ENCODE data around the genes RTCA, DPH5 and S1PR1.

- PRO-cap, 2 experiments: no peak in any of the 2 experiments
Observed at GRCh38 chr1:99738736-99739398, 27.6 kb downstream of the FRRS1 start.

DNA sequence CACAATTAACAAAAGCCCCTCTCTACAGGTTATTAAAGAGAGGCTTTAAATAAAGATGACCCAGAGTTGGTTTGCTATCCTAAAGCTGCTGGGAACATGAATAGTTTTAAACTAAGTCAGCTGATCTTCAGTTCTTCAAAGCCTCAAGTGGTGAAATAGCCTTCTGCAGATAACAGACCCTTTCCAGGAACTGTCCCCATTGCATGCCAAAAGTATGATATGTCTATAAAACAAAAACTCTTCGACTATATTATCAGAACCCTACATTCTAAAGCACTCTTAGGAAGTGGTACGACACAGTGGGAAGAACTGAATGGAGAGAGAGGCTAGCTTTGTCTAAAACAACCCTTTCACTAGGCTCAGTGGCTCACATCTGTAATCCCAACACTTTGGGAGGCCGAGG is 2.0 kb upstream of the FRRS1 start:
- PRO-cap, 2 experiments: no peak in any of the 2 experiments

DNA sequence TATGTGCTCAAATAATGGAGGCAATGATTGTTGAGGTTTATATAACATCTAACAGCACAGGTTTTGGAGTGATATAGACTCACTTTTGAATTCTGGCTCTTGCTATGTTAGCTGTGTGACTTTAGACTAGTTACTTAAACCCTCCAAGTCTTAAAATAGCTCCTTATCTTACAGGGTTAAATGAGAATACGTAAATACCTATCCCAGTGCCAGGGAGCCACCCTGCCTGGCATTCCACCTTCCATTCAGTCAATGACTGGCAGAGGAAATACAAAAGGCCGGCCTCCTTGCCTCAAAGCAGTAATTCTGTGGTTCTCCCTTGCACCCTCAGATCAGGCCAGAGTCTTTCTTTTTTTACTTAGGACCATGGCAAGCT is 31.8 kb downstream of the DBT start:
- PRO-cap, 2 experiments: peak in 2 of 2 experiments; most common plus-strand start position 254 of the sequence (in 2); most common minus-strand start position 104 of the sequence (in 2)

DNA sequence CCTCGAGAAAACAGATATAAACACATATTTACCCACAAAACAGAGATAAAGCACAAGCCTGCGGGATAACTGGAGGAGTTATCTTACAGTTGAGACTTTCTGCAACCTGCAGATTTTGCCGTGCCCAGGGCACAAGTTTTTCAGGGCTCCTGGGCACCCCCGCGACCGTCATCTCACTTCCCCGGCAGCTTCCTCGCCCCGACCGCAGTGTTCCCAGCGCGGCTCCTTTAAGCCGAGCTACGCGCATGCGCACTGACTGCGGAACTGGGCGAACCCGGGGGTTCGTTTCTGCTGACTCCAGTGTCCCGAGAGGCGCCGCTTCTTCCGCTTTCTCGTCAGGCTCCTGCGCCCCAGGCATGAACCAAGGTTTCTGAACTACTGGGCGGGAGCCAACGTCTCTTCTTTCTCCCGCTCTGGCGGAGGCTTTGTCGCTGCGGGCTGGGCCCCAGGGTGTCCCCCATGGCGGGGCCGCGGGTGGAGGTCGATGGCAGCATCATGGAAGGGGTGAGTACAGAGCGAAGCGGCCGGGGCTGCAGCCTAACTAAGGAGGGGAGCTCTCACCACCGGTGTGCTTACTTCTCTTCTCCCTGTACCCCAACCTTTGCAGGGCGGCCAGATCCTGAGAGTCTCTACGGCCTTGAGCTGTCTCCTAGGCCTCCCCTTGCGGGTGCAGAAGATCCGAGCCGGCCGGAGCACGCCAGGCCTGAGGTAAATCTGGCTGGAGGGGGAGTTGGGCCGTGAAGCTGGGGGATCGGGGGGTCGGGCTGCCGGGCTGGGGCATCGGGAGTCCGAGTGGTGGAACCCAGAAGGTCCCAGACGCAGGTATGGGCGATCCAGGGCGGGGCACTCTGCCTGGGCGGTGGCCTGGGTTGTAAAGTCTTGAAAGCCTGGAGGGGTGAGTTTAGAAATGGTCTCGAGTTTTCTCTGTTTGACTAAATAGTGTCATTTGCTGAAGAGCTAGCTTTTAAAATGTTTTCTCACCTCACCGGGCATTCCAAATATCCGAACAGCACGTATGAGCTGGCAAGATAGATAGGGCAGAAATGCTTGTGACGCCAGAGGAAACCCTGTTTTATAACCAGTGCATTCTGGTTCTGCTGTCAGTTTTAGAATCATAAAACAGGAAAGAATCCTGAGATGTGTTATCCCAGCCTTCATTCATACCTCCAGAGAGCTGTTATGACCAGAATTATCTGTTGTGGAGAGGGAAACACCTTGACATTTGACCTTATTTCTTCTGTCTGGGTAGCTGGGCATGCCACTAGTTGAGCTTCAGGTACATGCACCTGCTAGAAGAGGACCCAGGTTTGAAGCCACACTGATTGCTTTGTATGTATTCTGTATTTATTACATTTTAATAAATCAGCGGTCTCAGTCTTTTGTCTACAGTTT is at the start of gene RTCA:
Gene RTCA, plus strand, starts transcription at position 300 of the 1,392 bp plus-strand sequence.
- PRO-cap, 2 experiments: peak in 2 of 2 experiments; most common plus-strand start position 285 of the sequence (in 2); most common minus-strand start position 229 of the sequence (in 2)

GRCh38 chr1:100445552-100446263 is 92.2 kb upstream of the GPR88 start:
- PRO-cap, 2 experiments: no peak in any of the 2 experiments

GRCh38 chr1:100460973-100461680 is 76.8 kb upstream of the GPR88 start:
- PRO-cap, 2 experiments: peak in 1 of 2 experiments; most common plus-strand start chr1:100461337 (in 1)

GRCh38 chr1:100720276-100721198 is 995 bp downstream of the VCAM1 start:
- PRO-cap, 2 experiments: no peak in any of the 2 experiments

DNA sequence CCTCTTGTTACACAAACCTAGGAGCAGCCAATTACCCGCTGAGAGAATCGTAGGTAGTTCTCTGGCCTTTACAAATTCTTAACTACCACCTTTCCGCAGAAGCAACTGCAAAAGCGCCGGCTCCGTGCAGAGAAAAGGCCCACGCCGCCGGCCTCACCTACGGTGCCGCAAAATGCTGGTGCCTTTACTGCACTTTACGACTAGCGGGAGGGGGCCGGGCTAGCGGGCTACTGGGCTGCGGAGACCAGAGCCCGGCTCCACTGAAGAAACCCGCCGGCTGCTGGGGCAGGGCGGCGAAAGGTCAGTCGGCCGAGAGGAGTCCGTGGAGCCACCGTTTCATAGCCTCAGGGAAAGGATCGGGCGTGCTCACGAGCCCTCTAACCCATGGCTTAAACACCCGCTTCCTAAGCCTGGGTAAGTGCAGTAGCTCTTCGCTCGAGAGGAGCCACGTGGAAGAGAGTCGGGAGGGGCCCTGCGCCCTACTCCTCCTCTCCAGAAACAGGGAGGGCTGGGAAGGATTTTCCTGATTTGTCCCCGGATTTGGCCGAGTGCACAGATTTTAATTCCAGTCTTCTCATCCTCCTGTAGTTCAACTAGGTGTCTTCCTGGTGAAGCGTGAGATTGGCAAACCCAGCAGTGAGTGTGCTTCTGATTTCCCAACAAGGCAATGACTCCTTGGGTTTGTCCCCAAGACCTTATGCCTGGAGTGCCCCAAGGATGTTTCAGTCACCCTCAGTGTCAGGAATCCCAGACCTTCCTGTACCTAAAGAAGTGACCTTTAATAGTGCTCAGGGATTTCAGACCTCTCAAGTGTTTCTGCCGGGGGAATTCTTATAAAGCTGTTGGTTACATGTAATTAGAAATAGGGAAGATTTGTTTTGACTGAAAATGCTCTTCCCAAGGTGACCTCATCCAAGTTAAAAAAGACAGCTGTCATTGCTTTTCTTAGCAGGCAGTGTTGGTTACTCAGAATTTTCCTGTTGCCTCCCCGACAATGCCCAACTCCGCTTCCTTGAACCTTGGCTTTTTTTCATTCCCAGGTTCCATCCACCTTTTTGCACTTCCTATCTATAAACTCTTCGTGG is at the start of gene DPH5:
Gene DPH5, minus strand, starts transcription at position 137 of the 1,085 bp plus-strand sequence.
- PRO-cap, 2 experiments: peak in 2 of 2 experiments; most common plus-strand start position 260 of the sequence (in 2); most common minus-strand start position 159 of the sequence (in 2)

DNA sequence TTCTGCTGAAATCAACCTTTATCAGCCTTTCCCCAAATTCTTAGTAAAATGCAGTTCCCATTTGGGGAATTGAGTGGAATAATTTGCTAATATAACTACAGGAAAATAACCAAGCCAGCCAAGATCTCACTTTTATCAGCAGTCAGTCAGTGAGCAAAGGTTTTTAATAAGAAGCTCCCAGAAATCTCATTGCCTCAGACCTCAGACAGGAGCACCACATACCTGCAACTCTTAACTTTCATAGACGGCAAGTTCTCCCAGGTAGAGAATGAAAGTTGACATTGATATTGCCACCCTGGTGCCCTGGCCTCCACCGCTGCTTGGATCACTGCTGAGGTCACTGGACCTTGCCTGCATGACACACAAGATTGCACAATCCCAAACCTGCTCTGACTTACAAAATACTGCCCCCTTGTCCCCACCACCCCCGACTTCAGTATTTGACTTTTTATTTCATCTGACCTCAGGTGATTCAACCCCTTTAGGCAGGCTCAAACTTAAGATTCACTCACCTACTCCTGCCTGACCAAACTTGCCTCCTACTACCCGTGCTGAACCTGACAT is 43.2 kb upstream of the S1PR1 start:
- PRO-cap, 2 experiments: no peak in any of the 2 experiments

GRCh38 chr1:101236736-101237351 is at the start of gene S1PR1:
S1PR1 (plus strand) TSS chr1:101237019.
- PRO-cap, 2 experiments: peak in 2 of 2 experiments; most common plus-strand start chr1:101237019 (in 2); most common minus-strand start chr1:101236927 (in 1)

- PRO-cap, 2 experiments: no peak in any of the 2 experiments
Observed at GRCh38 chr1:101264726-101265278, 28.0 kb downstream of the S1PR1 start.

- PRO-cap, 2 experiments: no peak in any of the 2 experiments
Observed at GRCh38 chr1:101307911-101308428, 71.2 kb downstream of the S1PR1 start.

- PRO-cap, 2 experiments: no peak in any of the 2 experiments
Observed at GRCh38 chr1:101342839-101343213, 106.0 kb downstream of the S1PR1 start.

DNA sequence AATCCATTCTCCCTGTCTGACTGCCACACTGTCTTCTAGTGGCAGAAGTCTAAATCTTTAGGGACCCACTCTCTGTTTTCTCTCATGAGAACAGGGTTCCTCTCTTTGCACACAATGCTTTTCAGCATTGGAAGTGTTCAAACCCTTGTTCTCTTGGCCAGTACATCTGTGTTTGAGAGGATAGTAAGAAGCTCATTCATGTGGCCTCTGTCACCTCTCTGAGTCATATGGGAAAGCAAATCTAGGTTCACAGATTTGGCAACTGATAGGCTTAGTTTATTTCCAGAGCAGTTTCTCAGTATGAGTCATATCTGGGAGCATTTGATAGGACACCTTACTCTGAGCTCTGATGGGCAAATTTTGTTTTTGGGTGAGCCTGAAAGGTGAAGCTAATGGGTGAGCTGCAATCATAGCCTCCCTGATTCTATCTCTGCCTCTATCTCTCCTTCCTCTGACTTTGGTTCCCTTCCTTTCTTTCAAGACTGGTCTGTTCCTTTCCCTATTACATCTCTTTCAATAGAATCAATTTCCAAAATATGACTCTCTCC is 134.4 kb downstream of the S1PR1 start:
- PRO-cap, 2 experiments: no peak in any of the 2 experiments

DNA sequence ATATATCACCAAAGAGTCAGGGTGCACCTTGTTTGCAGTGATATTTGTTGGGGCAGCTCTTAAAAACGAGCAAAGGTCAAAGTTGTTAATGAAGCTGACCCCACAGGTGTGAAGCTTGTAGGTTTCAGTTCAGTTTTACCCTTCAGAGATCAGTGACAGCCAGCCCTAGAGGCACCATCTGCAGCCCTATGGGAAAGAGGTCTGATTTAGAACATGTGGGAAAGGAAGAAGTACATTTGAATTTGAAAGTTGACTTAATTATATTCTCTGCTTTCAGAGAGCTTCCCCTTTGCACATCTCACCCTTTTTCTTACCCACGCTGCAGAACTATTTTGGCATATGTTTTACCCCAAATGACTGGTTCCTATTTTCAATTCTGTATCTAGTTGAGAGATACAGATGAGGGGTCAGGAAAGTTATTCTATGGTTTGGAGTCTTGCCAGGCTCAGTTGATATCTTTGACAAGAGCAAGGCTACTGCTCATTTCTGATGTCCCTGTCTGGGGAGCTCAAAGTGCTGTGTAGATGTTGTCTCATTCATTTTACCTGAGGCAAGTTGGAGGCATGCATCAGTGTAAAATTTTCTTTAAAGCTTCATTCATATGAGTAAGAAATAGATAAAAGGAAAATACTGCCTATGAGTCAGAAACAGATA is 171.0 kb downstream of the S1PR1 start:
- PRO-cap, 2 experiments: no peak in any of the 2 experiments

DNA sequence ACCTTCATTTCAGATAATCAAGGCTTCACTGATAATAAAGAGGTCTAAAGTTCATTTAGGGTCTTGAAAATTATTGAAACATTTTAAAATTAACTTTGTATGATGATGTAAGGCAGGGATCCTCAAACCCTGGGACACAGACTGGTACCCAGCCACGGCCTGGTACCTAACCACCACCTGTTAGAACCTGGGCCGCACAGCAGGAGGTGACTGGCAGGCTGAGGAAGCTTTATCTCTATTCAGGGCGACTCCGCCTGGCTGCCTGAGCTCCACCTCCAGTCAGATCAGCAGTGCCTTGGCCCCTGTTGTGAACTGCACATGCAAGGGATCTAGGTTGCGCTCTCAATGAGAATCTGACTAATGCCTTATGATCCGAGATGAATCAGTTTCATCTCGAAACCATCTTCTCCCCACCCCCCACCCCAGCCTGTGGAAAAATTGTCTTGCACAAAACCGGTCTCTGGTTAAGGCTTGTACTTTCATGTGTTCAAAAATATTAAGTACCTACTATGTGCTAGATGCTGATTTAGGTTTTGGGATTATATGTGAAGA is 4.2 kb downstream of the RNPC3 start:
- PRO-cap, 2 experiments: no peak in any of the 2 experiments

DNA sequence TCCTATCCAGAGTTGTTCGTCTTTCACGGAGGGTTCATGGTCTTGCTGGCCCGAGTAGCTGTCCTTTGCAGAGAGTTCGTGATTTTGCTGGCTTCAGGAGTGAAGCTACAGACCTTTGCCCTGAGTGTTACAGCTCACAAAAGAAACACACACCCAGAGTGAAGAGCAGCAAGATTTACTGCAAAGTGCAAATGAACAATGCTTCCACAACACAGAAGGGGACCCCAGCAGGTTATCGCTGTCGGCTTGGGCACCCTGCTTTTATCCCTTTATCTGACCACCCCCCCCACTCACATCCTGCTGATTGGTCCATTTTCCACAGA is 658.0 kb downstream of the AMY1C start:
- PRO-cap, 2 experiments: no peak in any of the 2 experiments

DNA sequence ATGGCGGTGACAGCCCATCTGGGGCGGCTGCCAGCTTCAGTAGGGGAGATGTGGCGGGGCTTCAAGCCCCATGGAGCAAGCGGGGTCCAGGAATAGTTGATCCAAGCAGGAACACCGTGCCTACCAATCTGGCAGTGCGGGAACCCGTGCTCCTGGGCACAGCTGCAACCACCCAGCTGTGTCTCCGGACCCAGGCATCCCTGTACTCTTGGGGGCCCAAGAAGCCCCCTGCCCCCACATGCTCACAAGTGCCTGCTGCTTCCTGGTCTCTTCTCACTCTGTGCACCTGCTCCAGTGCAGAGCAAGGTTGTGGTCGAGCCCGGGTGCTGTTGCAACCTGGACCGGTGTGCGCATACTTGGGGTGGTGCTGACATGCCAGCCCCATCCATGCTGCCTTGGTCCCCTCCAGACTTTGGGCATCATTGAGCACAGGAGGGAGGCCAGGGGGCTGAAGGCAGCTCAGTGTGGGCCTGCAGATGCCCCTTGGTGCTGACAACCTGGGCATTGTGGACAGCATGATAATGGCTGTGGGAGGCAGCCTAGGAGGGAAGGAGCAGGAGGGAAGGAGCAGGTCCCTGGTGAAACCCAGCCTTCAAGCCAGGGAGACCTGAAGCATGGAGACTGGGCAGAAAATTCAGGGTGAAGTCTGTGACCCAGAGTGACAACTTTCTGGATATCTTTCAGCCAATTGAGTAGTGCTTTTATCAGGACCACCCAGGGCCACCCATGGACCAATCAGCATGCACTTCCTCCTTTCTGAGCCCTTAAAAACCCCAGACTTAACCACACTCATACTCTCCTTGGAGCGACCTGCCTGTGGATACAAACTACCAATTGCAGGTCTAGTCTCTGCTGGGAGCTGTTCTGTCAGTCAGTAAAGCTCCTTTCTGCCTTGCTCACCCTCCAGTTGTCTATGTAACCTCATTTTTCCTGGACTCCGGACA is 1183.0 kb downstream of the AMY1C start:
- PRO-cap, 2 experiments: no peak in any of the 2 experiments

DNA sequence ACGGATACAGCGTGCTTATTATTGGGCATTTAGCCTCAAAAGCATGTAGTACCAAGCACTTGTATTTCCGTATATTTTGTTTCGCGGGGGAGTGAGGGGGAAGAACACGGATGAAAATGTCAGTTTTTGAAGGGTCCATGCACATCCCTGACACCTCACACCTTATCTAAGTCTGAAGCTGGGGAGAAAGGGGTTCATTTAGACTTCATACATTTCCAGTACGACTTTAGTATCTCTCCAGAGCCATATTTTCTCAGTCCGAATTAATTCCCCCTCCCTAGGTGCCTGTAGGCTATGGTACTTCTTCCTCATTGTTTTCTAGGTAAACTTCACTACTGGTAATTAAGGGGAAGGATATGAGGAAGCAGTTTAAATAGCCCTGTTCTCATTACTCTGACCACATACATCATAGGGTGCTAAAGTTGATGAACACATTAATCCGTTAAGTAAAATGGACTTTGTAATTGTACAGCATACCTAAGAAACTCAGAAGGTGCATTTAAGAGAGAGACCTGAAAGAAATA is 1.6 kb downstream of the PRMT6 start:
- PRO-cap, 2 experiments: no peak in any of the 2 experiments

- PRO-cap, 2 experiments: no peak in any of the 2 experiments
Observed at GRCh38 chr1:107896898-107897198, 68.1 kb downstream of the VAV3 start.